HT-29 (cell line): ENCODE data around the genes MYL3 and CDC25A.

- RAMPAGE, long total RNA = no peak
These were observed 6.2 kb downstream of the LRRC2 start for GRCh38 chr3:46559966-46560315.

GRCh38 chr3:46579498-46580265 lies 2.1 kb downstream of the TDGF1 start:
- RAMPAGE, long total RNA = no peak

- RAMPAGE, long total RNA = no peak
These were observed 495 bp upstream of the ALS2CL start for GRCh38 chr3:46693970-46694377.

- RAMPAGE, long total RNA = no peak
These were observed 1.9 kb upstream of the ALS2CL start for GRCh38 chr3:46695131-46696018.

GRCh38 chr3:46713872-46714464 lies 3.7 kb downstream of the PRSS50 start:
- RAMPAGE, long total RNA = no peak

GRCh38 chr3:46863062-46863852 lies at the start of gene MYL3:
TSS of gene MYL3 (minus strand) at chr3:46863444.
- RAMPAGE, long total RNA = no peak

- RAMPAGE, long total RNA = no peak
These were observed 14.7 kb downstream of the PTH1R start for GRCh38 chr3:46891927-46892855.

DNA sequence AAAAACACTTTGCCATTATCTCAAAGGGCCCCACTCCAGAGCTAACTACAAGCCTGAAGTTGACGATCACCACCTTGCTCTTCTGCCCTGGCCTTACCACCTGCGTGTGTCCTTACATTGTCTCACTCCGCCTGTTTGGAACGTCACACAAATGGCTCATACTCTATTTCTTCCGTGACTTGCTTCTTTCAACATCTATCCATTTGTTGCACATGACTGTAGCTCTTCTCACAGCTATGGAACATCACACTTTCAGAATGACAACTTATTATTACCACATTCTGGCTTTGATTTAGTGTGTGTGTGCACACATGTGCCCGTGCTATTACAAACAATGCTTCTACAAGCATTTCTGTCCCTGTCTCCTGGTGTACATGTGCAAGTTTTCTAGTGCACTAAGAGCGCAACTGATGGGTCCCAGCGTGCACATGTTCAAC lies 37.7 kb downstream of the PTH1R start:
- RAMPAGE, long total RNA = no peak

DNA sequence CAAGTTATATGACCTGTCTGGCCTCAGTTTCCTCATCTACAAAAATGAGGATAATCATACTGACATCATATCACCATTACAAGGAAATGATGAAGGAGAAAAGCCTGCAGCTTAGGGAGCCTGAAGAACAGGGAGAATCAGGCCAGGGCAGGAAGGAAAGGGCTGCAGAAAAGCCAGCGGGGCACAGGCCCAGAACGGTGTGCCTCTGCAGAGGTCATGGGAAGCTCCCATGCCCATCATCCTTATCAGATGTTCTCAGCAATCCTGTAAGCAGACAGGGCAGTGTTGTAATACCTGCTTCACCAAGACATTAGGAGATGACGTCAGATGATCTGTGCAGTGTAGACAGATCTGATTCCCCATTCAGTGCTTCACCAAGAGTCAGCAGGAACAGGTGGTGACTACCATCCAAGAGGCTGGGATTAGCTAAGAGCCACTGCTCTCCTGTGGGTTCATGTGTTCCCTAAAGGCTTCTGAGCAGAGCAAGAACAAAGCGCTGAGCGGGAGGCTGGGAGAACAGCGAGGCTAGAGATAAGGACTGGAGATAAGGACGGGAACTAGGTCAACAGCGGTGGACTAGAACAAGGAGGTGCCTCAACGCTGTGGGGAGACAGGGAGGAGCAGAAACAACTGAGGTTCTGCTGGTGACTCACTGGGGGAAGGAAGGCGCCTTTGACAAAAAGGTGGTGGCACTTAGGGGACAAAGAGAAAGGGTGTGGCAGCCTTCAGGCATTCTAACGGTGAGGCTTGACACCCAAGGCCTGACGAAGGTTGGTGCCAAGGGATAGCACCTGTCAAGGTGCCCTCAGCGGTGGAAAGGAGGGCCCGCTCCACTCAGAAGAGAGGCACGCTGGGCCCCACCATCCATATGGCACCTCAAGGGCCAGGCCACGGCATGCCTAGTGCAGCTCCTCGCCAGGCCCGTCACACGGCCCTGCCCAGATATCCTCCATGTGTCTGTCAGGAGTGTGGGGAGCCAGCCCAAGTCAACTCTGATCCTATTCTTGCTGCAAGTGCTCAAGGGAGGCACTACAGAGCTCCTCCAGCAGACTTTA lies 28.4 kb downstream of the CCDC12 start:
- RAMPAGE, long total RNA = no peak

DNA sequence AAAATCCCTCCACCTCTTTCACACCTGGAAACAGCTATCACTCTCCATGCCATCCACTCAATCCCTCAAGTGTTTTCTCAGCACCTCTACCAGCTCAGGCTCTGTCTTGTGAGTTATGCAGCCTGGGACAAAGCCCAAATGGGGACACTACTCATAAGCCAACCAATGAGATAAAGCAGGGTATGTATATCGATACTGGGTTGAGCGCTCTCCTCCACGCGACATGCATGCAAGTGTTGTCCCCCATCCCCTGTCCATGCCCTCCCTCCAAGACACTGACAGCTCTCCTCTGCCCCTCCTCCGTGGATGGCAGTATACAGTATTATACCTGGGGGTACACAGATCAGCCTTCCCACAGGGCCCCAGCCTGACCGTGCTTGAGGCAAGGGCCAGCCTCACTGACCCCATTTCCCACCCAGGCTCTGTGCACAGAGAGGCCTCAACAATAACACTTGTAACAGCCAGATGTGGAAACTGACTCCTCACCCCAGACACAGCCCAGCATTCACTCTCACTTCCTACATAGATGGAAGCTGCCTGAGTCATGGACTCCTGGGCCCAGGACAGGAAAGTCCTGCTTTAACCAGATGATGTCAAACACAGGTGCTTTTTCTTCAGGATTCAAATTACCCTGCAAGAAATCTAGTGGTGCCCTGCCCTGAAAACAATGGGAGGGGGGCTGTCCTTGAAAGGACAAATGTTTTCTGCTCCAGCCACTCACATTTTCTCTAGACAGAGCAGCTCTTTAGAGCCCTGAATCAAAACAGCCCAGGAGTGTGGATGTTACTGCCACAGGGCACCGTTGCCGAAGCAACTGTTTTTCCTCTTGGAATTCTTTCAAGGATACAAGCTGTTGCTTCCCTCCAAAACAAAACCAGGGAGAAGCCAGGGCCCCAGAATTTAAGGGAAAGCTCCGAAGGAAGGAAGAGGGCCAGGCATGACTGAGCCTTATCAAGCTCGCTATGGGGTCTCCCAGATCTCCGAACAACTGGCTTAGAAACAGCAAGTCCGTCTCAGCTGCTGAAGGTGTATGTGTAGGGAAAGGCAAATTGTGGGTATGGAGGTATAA lies 16.4 kb downstream of the CCDC12 start:
- RAMPAGE, long total RNA = no peak

- RAMPAGE, long total RNA = no peak
These were observed 10.9 kb downstream of the NBEAL2 start for GRCh38 chr3:46990022-46991142.

- RAMPAGE, long total RNA = no peak
These were observed 33.6 kb downstream of the NBEAL2 start for GRCh38 chr3:47012708-47013756.

- RAMPAGE, long total RNA = no peak
These were observed 39.8 kb downstream of the SETD2 start for GRCh38 chr3:47123874-47124663.

- RAMPAGE, long total RNA = start-site peak on the plus strand at chr3:47825015-47825031, 132 and 175 reads in 2 replicates
These were observed 21.9 kb downstream of the DHX30 start for GRCh38 chr3:47824362-47825666.

- RAMPAGE, long total RNA = no peak
These were observed 85.2 kb downstream of the DHX30 start for GRCh38 chr3:47887983-47888634.

- RAMPAGE, long total RNA = no peak
These were observed 87.5 kb downstream of the DHX30 start for GRCh38 chr3:47890139-47891190.

DNA sequence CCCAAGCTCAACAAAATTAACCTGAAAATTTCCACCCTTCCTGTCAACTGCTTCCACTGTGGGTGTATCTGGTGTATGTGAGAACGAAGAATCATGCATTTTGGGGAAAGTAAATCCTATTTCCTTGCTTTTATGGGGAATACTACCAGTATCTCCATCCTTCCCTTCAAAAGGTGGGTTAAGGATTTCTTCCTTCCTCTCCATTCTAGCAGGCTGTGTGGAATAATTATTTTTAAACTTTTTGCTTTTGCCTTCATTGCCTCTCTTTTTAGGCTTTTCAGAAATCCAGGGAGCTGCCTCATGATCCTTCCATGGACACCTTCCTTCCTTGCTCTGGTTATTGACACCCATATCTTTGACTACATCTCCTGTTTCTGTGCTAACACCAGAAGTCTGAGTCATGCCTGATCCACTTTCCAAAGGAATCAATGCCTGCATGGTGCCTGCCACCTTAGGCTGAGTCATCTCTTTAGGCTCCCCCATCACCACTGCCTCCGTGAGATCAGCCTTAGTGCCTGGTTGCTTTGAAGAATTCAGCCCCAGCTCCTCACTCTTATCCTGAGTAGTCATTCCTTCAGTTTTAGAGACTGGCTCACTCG lies 105.6 kb downstream of the MAP4 start:
- RAMPAGE, long total RNA = no peak

DNA sequence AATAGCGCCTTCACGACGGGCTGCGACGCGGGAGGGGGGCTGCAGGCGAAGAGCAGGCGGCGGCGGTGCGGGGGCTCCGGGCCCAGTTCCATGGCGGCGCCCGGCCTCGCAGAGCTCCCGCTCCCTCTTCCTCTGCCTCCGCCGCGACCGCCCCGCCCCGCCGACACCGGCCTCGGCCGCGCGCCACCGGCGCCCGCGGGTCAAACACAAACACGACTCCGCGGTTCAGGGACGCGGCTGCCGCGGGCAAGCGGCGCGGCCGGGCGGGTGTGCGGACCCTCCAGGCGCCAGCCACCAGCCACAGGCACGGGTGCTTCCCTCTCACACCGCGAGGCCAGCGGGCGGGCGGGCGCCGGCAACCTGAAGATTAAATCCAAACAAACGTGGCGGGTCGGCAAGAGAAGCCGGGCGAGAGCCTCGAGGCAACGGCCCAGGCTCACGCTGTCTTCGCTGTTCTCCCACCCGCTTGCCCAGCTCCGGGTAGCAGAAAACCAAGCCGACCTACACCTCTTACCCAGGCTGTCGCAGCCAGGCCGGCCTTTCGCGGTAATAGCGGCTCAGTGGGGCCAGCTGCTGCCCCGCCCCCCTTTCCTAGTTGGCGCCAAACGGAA lies at the start of gene CDC25A:
CDC25A (minus strand) TSS at position 562 of the 611 bp plus-strand sequence.
- RAMPAGE, long total RNA = no peak

GRCh38 chr3:48190954-48191222 lies 2.7 kb upstream of the CDC25A start:
- RAMPAGE, long total RNA = no peak

DNA sequence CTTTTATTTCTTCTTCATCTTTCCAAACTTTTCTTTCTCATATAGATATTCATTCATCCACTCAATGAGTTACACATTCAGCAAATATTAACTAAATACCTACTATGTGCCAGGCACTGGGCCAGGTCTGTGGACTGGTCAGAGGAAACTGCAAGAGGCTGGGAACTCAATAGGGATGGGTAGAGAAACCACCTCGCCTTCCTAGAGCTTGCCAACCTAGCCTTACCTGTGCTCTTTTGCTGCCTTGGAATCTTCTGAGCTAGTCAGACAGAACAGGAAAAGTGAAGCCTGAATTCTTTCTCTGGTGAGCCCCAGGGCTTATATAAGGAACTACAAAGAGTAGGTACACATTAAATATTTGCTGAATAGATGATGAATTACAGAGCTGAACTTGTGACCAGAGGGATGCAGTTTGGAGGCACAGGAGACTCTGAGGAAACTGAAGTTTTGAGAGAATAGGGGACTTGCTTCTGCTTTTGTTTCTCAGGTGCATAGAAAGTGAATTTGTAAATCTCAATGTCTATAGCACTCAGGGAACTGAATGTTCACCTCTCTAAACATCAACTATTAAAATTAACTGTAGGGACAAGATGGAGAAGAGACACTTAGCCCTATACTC lies 15.6 kb upstream of the FBXW12 start:
- RAMPAGE, long total RNA = no peak